ENCODE measurements around a stretch of chr21.

GRCh38 chr21:45638566-45639563, 4.7 kb upstream of the PCBP3 start:
- RAMPAGE, long total RNA = no peak
- RRBS = no CpG with 5 or more reads among the region's 12 CpGs
PRO-cap:
- standard = no peak
- CoPRO, capped RNA only, 2 experiments = no peak in any of the 2 experiments
- CoPRO, capped and uncapped RNA, 2 experiments = no peak in any of the 2 experiments
- CoPRO, uncapped RNA only, 2 experiments = no peak in any of the 2 experiments
CAGE:
- cytosol, long polyA plus RNA = no peak
- long polyA plus RNA = no peak
- nucleolus, long total RNA = no peak
- nucleus, long polyA plus RNA = no peak

- RAMPAGE, long total RNA = no peak
- RRBS = 34% methylated on average over 10 of the region's 31 CpGs
PRO-cap:
- standard = no peak
- CoPRO, capped RNA only, 2 experiments = no peak in any of the 2 experiments
- CoPRO, capped and uncapped RNA, 2 experiments = no peak in any of the 2 experiments
- CoPRO, uncapped RNA only, 2 experiments = no peak in any of the 2 experiments
CAGE:
- cytosol, long polyA plus RNA = no peak
- long polyA plus RNA = no peak
- nucleolus, long total RNA = no peak
- nucleus, long polyA plus RNA = no peak
Observed at GRCh38 chr21:45640651-45641648, 2.6 kb upstream of the PCBP3 start.

GRCh38 chr21:45868554-45869023, 113.0 kb upstream of the COL6A1 start:
- RAMPAGE, long total RNA = no peak
- RRBS = no CpG with 5 or more reads among the region's 21 CpGs
PRO-cap:
- standard = no peak
- CoPRO, capped RNA only, 2 experiments = no peak in any of the 2 experiments
- CoPRO, capped and uncapped RNA, 2 experiments = no peak in any of the 2 experiments
- CoPRO, uncapped RNA only, 2 experiments = no peak in any of the 2 experiments
CAGE:
- cytosol, long polyA plus RNA = no peak
- long polyA plus RNA = no peak
- nucleolus, long total RNA = no peak
- nucleus, long polyA plus RNA = no peak

DNA sequence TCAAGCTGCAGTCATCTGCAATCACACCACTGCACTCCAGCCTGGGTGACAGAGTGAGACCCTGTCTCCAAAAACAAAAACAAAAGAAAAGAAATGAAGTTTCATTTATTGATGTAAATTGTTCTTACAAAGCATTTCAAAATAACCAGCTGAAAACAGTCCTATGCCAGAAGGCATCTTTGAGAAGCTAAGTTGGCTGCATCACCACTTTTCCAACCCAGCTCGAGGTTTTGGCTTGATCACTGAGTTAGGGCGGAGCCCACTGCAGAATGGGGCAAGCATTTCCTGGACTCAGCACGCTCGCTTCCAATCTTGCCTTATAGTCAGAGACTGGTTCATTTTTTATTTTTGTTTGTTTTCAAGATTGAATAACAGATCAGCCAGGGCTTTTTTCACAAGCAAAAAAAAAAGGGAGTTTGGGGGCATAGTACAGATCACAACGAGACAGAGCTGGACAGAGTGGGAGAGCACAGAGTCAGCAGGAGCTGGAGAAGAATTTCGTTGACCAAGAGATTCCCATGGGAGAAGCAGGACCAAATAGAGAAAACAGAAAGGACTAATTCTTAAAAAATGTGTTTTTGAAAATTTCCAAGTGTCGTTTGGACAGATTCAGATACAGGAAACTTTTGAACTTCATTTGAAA, 23.5 kb upstream of the COL6A1 start:
- RAMPAGE, long total RNA = no peak
- RRBS = no CpG with 5 or more reads among the region's 7 CpGs
PRO-cap:
- standard = no peak
- CoPRO, capped RNA only, 2 experiments = no peak in any of the 2 experiments
- CoPRO, capped and uncapped RNA, 2 experiments = no peak in any of the 2 experiments
- CoPRO, uncapped RNA only, 2 experiments = no peak in any of the 2 experiments
CAGE:
- cytosol, long polyA plus RNA = no peak
- long polyA plus RNA = no peak
- nucleolus, long total RNA = no peak
- nucleus, long polyA plus RNA = no peak

GRCh38 chr21:45977815-45978086, 3.8 kb upstream of the COL6A1 start:
- RAMPAGE, long total RNA = no peak
- RRBS = no CpG with 5 or more reads among the region's 2 CpGs
PRO-cap:
- standard = no peak
- CoPRO, capped RNA only, 2 experiments = no peak in any of the 2 experiments
- CoPRO, capped and uncapped RNA, 2 experiments = no peak in any of the 2 experiments
- CoPRO, uncapped RNA only, 2 experiments = no peak in any of the 2 experiments
CAGE:
- cytosol, long polyA plus RNA = no peak
- long polyA plus RNA = no peak
- nucleolus, long total RNA = no peak
- nucleus, long polyA plus RNA = no peak

DNA sequence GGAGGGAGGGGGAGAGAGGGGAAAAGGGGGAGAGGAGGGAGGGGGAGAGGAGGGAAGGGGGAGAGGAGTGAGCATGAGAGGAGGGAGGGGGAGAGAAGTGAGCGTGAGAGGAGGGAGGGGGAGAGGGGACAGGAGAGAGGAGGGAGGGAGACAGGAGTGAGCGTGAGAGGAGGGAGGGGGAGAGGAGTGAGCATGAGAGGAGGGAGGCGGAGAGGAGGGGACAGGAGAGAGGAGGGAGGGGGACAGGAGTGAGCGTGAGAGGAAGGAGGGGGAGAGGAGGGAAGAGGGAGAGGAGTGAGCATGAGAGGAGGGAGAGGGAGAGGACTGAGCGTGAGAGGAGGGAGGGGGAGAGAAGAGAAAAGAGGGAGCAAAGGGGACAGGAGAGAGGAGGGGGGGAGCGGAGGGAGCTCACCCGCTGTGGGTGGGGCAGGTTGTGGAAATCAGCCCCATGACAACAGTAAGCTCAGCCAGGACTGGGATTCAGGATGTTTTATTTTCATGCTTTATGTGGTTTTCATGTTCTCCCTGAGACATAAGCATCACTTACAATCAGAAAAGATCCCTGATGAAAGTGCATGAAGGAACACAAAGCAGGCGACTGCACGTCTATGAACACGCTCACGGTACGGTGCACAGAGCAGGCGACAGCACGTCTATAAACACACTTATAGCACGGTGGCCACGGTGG, 3.3 kb upstream of the COL6A1 start:
- RAMPAGE, long total RNA = no peak
- RRBS = no CpG with 5 or more reads among the region's 16 CpGs
PRO-cap:
- standard = no peak
- CoPRO, capped RNA only, 2 experiments = no peak in any of the 2 experiments
- CoPRO, capped and uncapped RNA, 2 experiments = no peak in any of the 2 experiments
- CoPRO, uncapped RNA only, 2 experiments = no peak in any of the 2 experiments
CAGE:
- cytosol, long polyA plus RNA = no peak
- long polyA plus RNA = no peak
- nucleolus, long total RNA = no peak
- nucleus, long polyA plus RNA = no peak

DNA sequence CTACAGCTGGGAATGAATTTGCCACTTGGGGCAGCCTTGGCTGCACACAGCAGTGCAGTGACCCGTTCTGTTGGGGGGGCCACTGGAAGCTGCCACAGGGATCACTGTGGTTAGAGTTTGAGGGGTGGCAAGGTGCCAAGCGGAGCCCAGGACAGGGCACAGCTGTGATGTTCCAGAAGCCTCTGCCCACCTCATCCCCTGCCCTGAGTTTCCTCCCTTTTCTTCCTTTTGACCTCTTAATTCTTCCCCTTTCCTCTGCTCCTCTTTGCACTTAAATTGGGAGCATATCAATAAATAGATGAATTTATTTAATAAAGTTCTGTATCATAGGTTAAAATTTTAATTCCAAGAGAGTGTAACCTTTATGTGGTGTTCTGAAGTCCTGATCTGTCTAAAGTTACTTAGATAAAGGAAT, 17.2 kb downstream of the COL6A2 start:
- RAMPAGE, long total RNA = no peak
- RRBS = no CpG with 5 or more reads among the region's 2 CpGs
PRO-cap:
- standard = no peak
- CoPRO, capped RNA only, 2 experiments = no peak in any of the 2 experiments
- CoPRO, capped and uncapped RNA, 2 experiments = no peak in any of the 2 experiments
- CoPRO, uncapped RNA only, 2 experiments = no peak in any of the 2 experiments
CAGE:
- cytosol, long polyA plus RNA = no peak
- long polyA plus RNA = no peak
- nucleolus, long total RNA = no peak
- nucleus, long polyA plus RNA = no peak

GRCh38 chr21:46131220-46132099, 23.9 kb downstream of the FTCD start:
- RAMPAGE, long total RNA = no peak
- RRBS = 48% methylated on average over 8 of the region's 32 CpGs
PRO-cap:
- standard = no peak
- CoPRO, capped RNA only, 2 experiments = no peak in any of the 2 experiments
- CoPRO, capped and uncapped RNA, 2 experiments = no peak in any of the 2 experiments
- CoPRO, uncapped RNA only, 2 experiments = no peak in any of the 2 experiments
CAGE:
- cytosol, long polyA plus RNA = no peak
- long polyA plus RNA = no peak
- nucleolus, long total RNA = no peak
- nucleus, long polyA plus RNA = no peak

- RAMPAGE, long total RNA = no peak
- RRBS = no CpG with 5 or more reads among the region's 14 CpGs
PRO-cap:
- standard = no peak
- CoPRO, capped RNA only, 2 experiments = no peak in any of the 2 experiments
- CoPRO, capped and uncapped RNA, 2 experiments = no peak in any of the 2 experiments
- CoPRO, uncapped RNA only, 2 experiments = peak in 2 of 2 experiments; most common plus-strand start chr21:46235141 (in 1); most common minus-strand start chr21:46235034 (in 1)
CAGE:
- cytosol, long polyA plus RNA = no peak
- long polyA plus RNA = no peak
- nucleolus, long total RNA = no peak
- nucleus, long polyA plus RNA = start-site peak on the minus strand at chr21:46235245-46235253, 178 and 150 reads in 2 replicates
Observed at GRCh38 chr21:46234746-46235862, 6.5 kb upstream of the LSS start.

- RAMPAGE, long total RNA = no peak
- RRBS = no CpG with 5 or more reads among the region's 17 CpGs
PRO-cap:
- standard = no peak
- CoPRO, capped RNA only, 2 experiments = no peak in any of the 2 experiments
- CoPRO, capped and uncapped RNA, 2 experiments = no peak in any of the 2 experiments
- CoPRO, uncapped RNA only, 2 experiments = peak in 1 of 2 experiments; most common minus-strand start chr21:46265157 (in 1)
CAGE:
- cytosol, long polyA plus RNA = no peak
- long polyA plus RNA = no peak
- nucleolus, long total RNA = no peak
- nucleus, long polyA plus RNA = no peak
Observed at GRCh38 chr21:46264996-46265468, 20.4 kb downstream of the MCM3AP start.

- RAMPAGE, long total RNA = no peak
- RRBS = 30% methylated on average over 2 of the region's 24 CpGs
PRO-cap:
- standard = no peak
- CoPRO, capped RNA only, 2 experiments = no peak in any of the 2 experiments
- CoPRO, capped and uncapped RNA, 2 experiments = no peak in any of the 2 experiments
- CoPRO, uncapped RNA only, 2 experiments = no peak in any of the 2 experiments
CAGE:
- cytosol, long polyA plus RNA = no peak
- long polyA plus RNA = no peak
- nucleolus, long total RNA = no peak
- nucleus, long polyA plus RNA = no peak
Observed at GRCh38 chr21:46346552-46347133, 22.7 kb downstream of the PCNT start.

DNA sequence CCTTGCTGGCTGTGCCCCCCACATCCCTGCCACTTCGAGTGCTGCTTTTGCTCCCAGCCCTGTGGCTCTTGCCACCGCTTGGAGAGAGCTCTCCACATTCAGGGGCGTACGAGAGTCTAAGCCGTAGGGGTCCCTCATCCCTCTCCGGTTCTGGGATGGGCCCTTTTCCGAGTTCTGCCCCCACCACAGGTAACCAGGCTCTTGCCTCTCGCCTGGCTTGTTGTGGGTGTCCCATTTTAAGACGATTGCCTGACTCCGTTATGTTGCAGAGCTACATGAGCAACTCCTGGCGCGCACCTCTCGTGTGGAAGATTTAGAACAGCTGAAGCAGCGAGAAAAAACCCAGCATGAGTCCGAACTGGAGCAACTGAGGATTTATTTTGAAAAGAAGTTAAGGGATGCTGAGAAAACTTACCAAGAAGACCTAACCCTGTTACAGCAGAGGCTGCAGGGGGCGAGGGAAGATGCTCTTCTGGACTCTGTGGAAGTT, 28.9 kb downstream of the PCNT start:
- RAMPAGE, long total RNA = no peak
- RRBS = no CpG with 5 or more reads among the region's 16 CpGs
PRO-cap:
- standard = no peak
- CoPRO, capped RNA only, 2 experiments = no peak in any of the 2 experiments
- CoPRO, capped and uncapped RNA, 2 experiments = no peak in any of the 2 experiments
- CoPRO, uncapped RNA only, 2 experiments = peak in 1 of 2 experiments; most common plus-strand start position 239 of the sequence (in 1)
CAGE:
- cytosol, long polyA plus RNA = no peak
- long polyA plus RNA = no peak
- nucleolus, long total RNA = no peak
- nucleus, long polyA plus RNA = no peak

- RAMPAGE, long total RNA = no peak
- RRBS = no CpG with 5 or more reads among the region's 27 CpGs
PRO-cap:
- standard = no peak
- CoPRO, capped RNA only, 2 experiments = no peak in any of the 2 experiments
- CoPRO, capped and uncapped RNA, 2 experiments = no peak in any of the 2 experiments
- CoPRO, uncapped RNA only, 2 experiments = no peak in any of the 2 experiments
CAGE:
- cytosol, long polyA plus RNA = no peak
- long polyA plus RNA = no peak
- nucleolus, long total RNA = no peak
- nucleus, long polyA plus RNA = no peak
Observed at GRCh38 chr21:46425460-46426024, 33.1 kb upstream of the DIP2A start.

GRCh38 chr21:46548083-46548521, 56.8 kb downstream of the S100B start:
- RAMPAGE, long total RNA = no peak
- RRBS = no CpG with 5 or more reads among the region's 5 CpGs
PRO-cap:
- standard = no peak
- CoPRO, capped RNA only, 2 experiments = no peak in any of the 2 experiments
- CoPRO, capped and uncapped RNA, 2 experiments = no peak in any of the 2 experiments
- CoPRO, uncapped RNA only, 2 experiments = no peak in any of the 2 experiments
CAGE:
- cytosol, long polyA plus RNA = no peak
- long polyA plus RNA = no peak
- nucleolus, long total RNA = no peak
- nucleus, long polyA plus RNA = no peak

DNA sequence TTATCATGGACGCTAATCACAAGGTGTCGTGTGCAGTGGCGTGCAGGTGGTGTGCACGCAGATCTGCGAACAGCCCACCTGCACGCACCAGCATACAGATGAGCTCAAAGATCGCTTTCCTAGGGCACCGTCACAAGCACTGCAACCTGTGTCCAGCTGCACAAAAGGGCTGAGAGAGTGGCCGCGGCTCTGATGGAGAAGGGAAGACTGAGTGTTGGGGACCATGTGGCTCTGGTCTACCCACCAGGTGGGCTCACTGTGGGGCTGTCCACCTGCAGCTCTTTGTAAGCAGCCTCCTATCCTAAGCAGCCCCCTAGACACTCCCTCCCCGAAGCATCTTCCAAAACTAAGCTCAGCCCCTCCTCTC, 50.9 kb downstream of the S100B start:
- RAMPAGE, long total RNA = no peak
- RRBS = no CpG with 5 or more reads among the region's 11 CpGs
PRO-cap:
- standard = no peak
- CoPRO, capped RNA only, 2 experiments = no peak in any of the 2 experiments
- CoPRO, capped and uncapped RNA, 2 experiments = no peak in any of the 2 experiments
- CoPRO, uncapped RNA only, 2 experiments = no peak in any of the 2 experiments
CAGE:
- cytosol, long polyA plus RNA = no peak
- long polyA plus RNA = no peak
- nucleolus, long total RNA = no peak
- nucleus, long polyA plus RNA = no peak

- RAMPAGE, long total RNA = no peak
- RRBS = no CpG with 5 or more reads among the region's 3 CpGs
PRO-cap:
- standard = no peak
- CoPRO, capped RNA only, 2 experiments = no peak in any of the 2 experiments
- CoPRO, capped and uncapped RNA, 2 experiments = no peak in any of the 2 experiments
- CoPRO, uncapped RNA only, 2 experiments = no peak in any of the 2 experiments
CAGE:
- cytosol, long polyA plus RNA = no peak
- long polyA plus RNA = no peak
- nucleolus, long total RNA = no peak
- nucleus, long polyA plus RNA = no peak
Observed at GRCh38 chr21:46568624-46569041, 36.2 kb downstream of the S100B start.

DNA sequence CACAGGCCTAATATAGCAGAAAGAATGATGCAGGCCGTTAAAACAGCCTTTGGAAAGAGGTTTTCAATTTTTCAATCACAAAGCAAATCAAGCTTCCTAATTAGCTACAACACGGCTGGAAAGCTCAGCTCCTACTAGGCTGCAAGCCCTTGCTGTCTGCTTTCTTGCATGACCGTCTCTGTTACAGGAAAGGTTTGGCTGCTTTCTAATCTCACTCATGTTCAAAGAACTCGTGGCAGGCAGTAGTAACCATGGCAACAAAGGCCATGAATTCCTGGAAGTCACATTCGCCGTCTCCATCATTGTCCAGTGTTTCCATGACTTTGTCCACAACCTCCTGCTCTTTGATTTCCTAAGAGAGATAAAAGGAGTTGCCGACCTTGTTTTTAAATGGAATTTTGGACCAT, 5.7 kb downstream of the S100B start:
- RAMPAGE, long total RNA = no peak
- RRBS = no CpG with 5 or more reads among the region's 7 CpGs
PRO-cap:
- standard = no peak
- CoPRO, capped RNA only, 2 experiments = no peak in any of the 2 experiments
- CoPRO, capped and uncapped RNA, 2 experiments = no peak in any of the 2 experiments
- CoPRO, uncapped RNA only, 2 experiments = no peak in any of the 2 experiments
CAGE:
- cytosol, long polyA plus RNA = no peak
- long polyA plus RNA = no peak
- nucleolus, long total RNA = no peak
- nucleus, long polyA plus RNA = no peak

DNA sequence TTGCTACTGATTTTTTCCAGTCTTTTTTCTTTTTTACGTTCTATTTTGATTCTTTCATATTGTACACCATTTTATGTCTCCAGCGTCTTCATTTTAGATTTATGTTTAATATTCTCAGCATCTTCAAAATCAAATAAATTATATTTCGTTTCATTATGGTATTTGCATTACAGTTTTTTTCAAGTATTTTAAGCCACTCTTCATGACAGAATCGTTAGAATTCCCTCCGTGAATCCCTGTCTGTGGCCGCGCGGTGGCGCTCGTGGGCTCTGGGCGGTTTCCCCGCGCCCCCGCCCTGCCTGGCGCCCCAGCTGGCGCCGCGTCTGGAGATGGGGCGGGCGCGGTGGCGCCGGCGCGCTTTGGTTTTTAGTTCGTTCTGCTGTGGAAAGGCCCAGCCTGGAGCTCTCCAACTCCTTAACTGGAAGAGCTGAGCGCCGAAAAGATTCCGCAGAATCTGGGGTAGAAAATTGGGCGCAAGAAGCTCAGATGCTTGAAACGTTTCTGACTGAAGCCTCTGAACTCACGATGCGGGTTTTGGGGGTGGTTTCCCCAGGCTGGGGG, 25.7 kb downstream of the PRMT2 start:
- RAMPAGE, long total RNA = no peak
- RRBS = no CpG with 5 or more reads among the region's 33 CpGs
PRO-cap:
- standard = no peak
- CoPRO, capped RNA only, 2 experiments = no peak in any of the 2 experiments
- CoPRO, capped and uncapped RNA, 2 experiments = no peak in any of the 2 experiments
- CoPRO, uncapped RNA only, 2 experiments = no peak in any of the 2 experiments
CAGE:
- cytosol, long polyA plus RNA = no peak
- long polyA plus RNA = no peak
- nucleolus, long total RNA = no peak
- nucleus, long polyA plus RNA = no peak